PC-3 (cell line): ENCODE data around the genes NTN1, MYH8 and SHISA6.

- RAMPAGE, long total RNA = no peak
These were observed 41.7 kb downstream of the PIK3R5 start for GRCh38 chr17:8923917-8924116.

GRCh38 chr17:8934881-8935766, 30.4 kb downstream of the PIK3R5 start:
- RAMPAGE, long total RNA = no peak

GRCh38 chr17:8951068-8951691, 14.3 kb downstream of the PIK3R5 start:
- RAMPAGE, long total RNA = no peak

GRCh38 chr17:8960461-8961068, 4.9 kb downstream of the PIK3R5 start:
- RAMPAGE, long total RNA = no peak

- RAMPAGE, long total RNA = no peak
These were observed 19.7 kb upstream of the NTN1 start for GRCh38 chr17:9001613-9001923.

DNA sequence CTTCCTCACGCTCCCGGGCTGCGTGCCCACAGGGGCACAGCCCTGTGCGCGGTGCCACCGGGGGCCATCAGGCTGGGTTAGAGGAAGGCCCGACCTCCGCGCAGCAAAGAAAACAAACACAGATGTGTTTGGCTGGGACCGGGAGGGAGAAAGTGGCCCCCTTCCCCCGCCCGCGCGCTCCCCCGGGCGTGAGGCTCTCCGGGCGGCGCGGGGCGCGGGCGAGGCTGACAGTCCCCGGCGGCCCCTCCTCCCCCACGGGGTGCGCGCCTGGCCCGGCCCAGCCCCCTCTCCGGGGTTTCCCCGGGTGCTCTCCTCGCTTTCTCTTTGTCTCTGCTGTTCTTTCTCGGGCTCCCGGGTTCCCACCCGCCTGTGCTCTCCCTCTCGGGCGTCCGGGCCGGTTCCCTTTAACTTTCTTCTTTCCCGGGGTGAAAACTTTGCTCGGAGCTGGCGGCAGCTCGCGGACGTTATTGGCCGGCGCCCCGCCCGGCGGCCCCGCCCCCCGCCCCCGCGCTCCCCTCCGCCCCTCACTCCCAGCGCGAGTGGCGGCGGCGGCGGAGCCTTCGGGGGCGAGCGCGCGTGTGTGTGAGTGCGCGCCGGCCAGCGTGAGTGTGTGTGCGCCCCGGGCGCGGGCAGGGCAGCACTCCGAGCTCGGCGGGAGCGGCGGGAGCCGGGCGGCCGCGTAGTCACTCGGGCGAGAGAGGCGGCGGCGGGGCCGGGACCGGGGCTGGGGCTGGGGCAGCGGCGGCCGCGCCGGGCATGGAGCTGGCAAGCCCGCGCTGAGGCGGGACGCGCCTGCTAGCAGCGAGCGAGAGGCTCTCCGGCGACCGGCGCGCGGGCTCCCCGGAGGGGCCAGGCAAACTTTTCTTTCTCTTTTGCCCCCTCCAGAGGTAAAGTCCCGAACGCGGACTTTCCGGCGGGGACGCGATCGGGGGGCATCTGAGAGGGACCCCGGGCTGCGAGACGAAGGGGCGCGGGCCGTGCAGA, at the start of gene NTN1:
Gene NTN1, plus strand, starts transcription at position 527 of the 984 bp plus-strand sequence.
- RAMPAGE, long total RNA = no peak

DNA sequence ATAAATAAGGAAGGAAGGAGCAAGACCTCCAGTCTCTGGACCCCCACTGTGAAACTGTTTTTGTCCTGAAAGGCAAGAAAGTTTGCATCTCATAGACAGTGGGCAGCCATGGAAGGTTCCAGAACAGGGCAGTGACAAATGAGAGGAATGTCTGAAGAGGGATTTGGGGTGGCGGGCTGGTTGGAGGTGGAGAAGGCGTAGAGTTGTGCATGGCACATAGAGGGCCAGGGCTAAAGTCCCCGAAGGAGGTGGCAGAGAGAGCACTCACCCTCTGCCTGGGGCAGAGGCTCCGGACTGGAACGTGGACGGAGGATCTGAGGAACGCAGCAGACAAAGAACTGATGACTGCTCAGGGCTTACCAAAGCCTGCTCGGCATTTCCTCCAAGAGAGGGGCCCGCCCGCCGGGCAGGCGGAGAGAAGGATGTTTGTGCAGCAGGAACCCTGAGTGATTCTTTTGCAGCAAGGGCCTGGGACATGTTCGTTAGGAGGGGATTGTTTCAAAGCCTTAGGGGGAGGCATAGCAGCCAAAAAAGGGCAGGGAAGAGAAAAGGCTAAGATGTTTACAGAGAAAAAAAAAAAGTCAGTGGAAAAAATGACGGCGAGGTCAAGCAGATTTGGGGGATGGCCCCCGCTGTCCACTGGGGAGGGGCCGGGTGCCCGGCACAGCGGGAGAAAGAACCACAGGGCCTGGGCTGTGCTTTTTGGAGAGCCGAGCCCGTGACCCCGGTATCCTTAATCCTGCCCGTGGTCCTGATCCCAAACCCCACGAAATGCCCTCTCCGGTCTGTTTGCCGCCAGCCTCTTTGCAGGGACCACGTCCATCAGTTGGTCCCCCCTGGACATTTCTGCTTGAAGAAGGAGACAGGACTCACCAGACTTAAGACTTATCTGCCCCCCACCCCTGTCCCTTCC, 129.2 kb downstream of the NTN1 start:
- RAMPAGE, long total RNA = no peak

- RAMPAGE, long total RNA = no peak
These were observed 221.0 kb downstream of the NTN1 start for GRCh38 chr17:9242178-9242881.

DNA sequence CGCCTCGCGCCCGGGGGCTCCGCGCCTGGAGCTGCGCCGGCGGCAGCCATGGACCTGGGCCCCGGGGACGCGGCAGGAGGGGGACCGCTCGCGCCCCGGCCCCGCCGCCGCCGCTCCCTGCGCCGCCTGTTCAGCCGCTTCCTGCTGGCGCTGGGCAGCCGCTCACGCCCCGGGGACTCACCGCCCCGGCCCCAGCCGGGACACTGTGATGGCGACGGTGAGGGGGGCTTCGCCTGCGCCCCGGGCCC, 192 bp downstream of the USP43 start:
- RAMPAGE, long total RNA = no peak

DNA sequence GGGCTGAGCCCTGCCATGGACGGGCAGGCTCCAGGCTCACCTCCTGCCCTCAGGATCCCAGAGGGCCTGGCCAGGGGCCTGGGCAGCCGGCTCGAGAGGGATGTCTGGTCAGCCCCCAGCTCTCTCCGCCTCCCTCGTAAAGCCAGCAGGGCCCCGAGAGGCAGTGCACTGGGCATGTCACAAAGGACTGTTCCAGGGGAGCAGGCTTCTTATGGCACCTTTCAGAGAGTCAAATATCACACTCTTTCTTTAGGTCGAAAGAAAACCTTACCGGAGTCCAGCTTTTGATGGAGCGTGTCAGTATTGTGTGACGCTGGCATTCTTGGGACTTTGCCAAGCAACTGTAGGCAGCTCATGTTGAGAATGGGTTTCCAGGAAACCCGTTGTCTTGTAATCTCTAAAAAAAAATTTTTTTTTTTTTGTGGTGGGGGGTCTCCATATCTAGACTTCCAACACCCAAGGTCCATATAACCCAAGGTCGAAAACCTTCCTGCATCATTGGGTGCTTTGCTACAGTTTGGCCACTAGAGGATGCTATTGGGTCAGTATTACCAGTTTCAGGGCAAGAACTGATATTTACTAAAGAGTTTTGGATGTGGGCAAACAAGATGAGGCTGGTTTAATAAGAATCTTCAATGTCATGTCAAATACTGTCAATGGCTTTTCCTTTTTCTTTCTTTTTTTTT, 62.5 kb downstream of the DHRS7C start:
- RAMPAGE, long total RNA = no peak

DNA sequence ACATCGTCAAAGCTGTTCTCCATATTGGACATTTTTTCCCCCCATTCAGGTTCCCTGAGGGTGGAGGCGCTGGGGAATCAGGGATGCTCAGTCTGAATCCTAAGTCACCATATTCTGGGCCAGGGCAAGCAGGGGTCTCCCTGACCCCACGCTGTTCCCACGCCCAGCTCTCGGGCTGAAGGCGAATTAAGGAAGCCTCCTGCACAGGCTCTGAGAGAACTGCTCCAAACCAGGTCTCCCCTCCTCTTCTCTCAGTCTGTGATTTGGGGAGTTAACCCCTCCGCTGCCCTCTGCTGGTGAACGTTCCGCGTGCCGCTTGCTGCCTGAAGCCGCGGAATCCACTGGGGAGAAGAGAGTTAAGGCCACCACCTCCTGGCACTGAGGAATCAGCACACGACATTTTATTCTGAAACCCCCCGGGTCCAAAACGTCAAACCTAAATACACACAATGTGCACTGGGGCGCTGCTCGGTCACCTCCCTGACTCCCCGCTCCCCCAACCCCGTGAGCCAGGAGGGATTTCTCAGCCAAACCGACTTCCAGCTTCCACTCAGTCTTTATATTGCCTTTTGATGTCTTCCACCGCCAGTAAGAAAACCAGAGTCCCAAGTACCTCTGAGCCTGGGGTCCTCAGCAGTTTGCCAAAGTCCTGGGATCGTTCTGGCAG, 54.3 kb upstream of the RCVRN start:
- RAMPAGE, long total RNA = no peak

GRCh38 chr17:10062688-10063461, 135.5 kb downstream of the GAS7 start:
- RAMPAGE, long total RNA = no peak

- RAMPAGE, long total RNA = no peak
These were observed 26.6 kb downstream of the GAS7 start for GRCh38 chr17:10171584-10172506.

- RAMPAGE, long total RNA = no peak
These were observed 12.0 kb upstream of the GAS7 start for GRCh38 chr17:10210399-10210765.

GRCh38 chr17:10421671-10422394, at the start of gene MYH8:
MYH8 (minus strand) TSS chr17:10421950.
- RAMPAGE, long total RNA = no peak

DNA sequence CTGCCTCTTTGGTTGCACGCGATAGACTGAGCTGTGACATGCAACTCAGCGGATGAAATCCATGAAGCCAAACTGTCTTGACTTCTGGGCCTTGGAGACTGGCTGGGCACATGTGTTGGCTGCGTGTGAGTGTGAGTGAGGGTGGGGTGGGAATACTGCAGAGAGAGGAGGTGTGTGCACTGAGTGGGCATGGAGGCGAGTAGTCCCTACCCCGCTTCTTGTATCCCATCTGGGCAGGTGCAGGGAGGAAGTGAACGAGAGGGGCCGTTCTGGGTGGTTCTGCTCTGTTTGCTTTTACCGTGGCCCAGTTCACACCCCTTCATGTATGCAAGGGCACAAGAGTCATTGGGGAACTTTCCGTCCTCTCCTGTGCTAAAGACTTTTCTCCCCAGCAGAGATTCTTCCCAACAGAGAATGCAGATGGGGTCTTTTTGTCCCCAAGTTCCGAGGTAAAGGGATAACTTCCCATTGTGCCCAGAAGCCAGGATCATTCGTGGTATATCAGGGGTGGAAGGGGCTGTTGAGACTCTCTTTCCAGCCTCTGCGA, 970 bp downstream of the TMEM238L start:
- RAMPAGE, long total RNA = no peak

DNA sequence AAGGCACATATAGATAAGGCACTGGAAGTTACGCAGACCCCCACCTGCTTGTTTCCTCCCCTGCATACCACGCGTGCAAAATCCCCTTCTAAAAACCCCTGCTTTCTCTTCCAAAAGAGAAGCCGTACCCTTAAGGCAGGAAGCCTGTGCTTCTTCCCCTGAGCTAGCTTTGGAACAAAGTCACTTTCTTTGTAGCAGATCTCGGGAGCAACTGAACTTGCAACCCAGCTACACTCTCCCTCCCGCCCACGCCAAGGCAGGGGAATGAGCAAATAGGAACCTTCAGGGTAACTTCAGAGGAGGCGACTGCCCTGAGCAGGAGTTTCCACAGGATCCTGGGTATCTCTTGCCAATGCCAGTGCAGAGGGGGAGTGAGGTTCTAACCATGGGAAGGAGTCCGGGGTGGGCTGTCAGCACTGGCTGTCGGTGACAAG, 5.9 kb upstream of the PIRT start:
- RAMPAGE, long total RNA = no peak

DNA sequence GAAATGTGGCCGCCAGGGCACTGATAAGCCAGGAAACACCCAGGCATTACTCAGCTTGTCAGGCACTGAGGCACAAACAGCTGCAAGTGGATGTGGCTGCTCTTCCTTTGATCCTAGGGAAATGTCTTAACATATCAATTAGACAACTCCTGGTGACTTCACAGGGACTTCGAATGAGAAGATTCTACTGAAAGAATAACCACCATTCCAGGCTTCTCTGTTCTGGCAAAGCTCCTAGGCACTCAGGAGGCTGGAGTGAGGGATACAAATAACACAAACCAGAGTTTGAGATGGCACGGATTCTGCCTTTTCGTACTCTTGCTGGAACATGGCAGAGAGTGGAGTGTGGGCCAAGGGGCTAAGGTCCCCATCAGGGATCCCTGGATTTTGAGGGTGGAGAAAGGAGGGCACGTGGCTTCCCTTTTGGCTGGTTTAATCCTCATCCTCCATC, 66.7 kb upstream of the SHISA6 start:
- RAMPAGE, long total RNA = no peak

- RAMPAGE, long total RNA = no peak
These were observed at the start of gene SHISA6 for GRCh38 chr17:11240882-11241681. SHISA6 (plus strand) TSS chr17:11241213.

- RAMPAGE, long total RNA = no peak
These were observed 501 bp upstream of the ZNF18 start for GRCh38 chr17:11997767-11998185.